Lung (tissue), 4 donors: ENCODE data around the genes LCN15 and MAN1B1.

DNA sequence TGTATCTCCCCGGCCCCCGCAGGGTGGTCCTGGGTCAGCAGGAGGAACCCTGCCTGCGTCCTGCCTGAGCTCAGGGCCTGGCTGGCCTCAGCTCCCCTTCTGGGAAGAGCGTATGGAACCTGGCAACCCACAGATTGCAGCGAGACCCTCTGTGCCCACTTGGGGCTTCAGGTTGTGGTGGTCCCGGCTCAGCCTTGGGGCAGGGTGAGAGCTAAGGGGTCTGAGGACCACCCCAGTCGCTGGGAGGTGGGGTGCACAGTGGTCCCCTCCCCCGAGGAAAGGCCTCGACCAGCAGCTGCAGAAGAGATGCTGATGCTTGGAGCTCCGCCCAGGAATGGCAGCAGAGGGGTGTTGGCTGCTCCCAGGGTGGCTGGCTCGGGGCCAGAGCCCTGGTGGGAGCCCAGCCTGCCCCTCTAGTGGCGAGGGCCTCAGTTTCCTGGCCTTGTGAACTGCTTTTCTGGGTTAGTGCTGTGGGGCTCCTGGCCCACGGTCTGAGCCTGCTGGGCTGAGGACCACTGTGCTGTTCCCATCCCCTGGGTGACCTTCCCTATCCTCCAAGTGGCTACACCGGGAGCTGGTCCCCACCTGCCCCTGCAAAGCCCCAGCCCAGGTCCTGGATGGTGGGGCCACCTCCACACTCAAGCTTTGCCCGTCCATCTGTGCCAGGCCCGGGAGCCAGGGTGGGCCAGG lies 1.2 kb downstream of the DIPK1B start:
- PRO-cap = no peak
- RAMPAGE, long total RNA = no peak
- RRBS = 45% methylated on average over 4 of the region's 16 CpGs

GRCh38 chr9:136714095-136715216 lies 2.1 kb downstream of the DIPK1B start:
- PRO-cap = no peak
- RAMPAGE, long total RNA = no peak
- RRBS = 25% methylated on average over 10 of the region's 25 CpGs

DNA sequence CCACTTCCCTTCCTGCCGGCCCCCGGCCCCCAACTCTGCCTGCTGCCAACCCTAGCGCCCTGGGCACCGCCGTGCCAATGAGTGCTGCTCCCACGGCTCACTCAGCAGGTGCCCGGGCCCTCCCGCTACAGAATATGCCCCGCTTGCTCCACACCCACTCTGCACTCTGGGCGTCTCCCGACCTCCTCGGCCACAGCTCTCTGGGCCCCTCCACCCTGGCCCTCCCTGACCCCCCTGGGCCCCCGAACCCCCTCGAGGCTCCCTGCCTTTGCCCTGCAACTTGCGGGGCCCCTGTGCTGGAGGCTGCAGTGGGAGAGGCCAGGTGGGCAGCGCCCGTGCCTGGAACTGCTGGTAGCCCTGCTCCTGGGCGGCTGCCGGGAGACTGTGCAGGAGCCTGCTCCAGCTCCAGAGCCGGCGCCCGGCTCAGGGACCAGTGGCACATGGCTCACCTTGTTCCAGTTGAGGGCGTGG lies 367 bp downstream of the LCN10 start:
- PRO-cap = no peak
- RAMPAGE, long total RNA = no peak
- RRBS = 15% methylated on average over 6 of the region's 23 CpGs

GRCh38 chr9:136764334-136764784 lies at the start of gene LCN15:
Gene LCN15 (minus strand): TSS chr9:136764518.
- PRO-cap = no peak
- RAMPAGE, long total RNA = no peak
- RRBS = 32% methylated on average over 3 of the region's 11 CpGs

DNA sequence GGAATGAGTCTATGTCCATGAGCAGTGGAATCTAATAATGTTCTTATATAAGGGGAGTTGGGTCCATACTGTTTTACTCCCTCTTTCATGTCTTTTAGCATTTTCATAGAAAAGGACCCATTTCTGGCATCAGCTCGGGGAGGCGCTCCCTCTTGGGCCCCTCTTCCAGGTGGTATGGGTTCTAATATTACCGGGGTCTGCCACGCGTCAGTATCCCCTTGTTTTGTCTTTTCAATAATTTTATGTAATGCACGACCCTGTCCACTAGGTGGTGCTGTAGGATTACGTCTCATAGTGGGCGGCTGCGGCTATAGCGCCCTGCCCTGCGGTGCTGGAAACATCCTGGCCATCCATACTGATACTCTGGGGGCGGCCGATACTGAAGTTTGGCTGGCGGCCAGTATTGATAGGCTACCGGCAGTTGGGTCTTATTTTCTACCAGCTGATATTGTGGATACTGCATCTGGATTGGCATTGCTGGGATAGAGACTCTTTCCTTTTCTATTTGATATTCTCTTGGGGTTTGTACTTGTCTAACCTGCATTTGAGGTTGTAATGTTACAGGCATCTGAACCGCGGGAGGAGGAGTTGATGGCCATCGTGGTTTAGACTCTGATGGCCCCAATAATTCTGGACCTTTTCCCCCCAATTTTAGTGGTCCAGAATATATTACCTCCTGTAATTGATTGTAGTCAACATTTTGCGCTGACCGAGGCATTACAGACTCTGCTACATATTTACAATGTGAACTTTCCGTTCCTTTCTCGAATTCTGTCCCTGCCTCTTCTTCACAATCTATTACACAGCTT lies 3.4 kb upstream of the TMEM141 start:
- PRO-cap = no peak
- RAMPAGE, long total RNA = no peak
- RRBS = no CpG with 5 or more reads among the region's 22 CpGs

DNA sequence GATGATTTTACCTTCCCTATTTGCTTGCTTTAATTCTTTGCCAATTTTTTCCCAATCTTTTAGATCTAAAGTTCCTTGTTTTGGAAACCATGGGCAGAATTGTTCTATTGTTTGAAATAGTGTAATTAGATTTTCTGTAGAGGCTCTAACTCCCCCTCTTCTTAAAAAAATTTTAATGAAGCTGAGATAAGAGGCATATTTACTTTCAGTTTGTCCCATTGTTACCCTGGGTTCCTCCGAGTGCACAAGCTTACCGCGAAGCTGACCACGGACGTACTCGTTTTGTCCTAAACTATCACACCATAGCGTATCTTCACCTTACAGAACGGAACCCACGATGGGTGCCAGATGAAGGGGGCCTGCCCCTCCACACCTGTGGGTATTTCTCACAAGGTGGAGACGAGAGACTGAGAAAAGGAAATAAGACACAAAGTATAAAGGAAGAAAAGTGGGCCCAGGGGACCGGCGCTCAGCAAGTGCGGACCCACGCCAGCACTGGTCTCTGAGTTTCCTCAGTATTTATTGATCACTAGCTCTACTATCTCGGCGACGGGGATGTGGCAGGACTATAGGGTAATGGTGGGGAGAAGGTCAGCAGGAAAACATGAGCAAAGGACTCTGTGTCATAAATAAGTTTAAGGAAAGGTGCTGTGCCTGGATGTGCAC lies 2.6 kb upstream of the TMEM141 start:
- PRO-cap = no peak
- RAMPAGE, long total RNA = no peak
- RRBS = no CpG with 5 or more reads among the region's 17 CpGs

- PRO-cap = no peak
- RAMPAGE, long total RNA = no peak
- RRBS = 80% methylated on average over 5 of the region's 28 CpGs
These were observed 1.5 kb upstream of the RABL6 start for GRCh38 chr9:136805936-136806963.

DNA sequence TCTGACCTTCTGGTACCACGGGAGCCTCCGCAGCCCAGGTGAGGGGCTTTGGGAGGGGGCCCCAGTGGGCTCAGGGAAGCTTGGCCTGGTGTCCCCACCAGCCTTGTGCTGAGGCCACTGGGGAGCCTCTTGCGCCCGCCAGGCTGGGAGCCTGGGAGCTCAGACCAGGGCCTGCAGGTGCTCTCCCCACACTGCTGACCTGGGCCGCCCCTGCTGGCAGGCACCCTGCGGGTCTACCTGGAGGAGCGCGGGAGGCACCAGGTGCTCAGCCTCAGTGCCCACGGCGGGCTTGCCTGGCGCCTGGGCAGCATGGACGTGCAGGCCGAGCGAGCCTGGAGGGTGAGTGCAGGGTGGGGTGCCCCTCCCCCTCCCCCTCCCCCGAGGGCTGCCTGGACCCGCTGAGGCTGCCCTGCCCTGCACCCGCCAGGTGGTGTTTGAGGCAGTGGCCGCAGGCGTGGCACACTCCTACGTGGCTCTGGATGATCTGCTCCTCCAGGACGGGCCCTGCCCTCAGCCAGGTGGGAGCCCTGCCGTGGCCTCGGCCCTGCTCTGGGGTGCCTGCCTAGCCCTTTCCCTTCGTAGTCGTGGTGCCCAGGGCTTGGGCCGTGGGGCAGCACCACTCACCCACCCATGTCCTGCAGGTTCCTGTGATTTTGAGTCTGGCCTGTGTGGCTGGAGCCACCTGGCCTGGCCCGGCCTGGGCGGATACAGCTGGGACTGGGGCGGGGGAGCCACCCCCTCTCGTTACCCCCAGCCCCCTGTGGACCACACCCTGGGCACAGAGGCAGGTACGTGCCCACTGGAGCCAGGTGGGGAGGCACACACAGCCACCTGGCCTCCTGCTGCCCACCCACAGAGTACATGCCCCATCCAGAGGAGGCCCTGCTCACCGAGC lies 5.9 kb downstream of the MAMDC4 start:
- PRO-cap = no peak
- RAMPAGE, long total RNA = no peak
- RRBS = no CpG with 5 or more reads among the region's 32 CpGs

GRCh38 chr9:136882455-136883086 lies 3.7 kb upstream of the TRAF2 start:
- PRO-cap = no peak
- RAMPAGE, long total RNA = no peak
- RRBS = no CpG with 5 or more reads among the region's 15 CpGs

GRCh38 chr9:136927894-136928273 lies 16.7 kb downstream of the FBXW5 start:
- PRO-cap = no peak
- RAMPAGE, long total RNA = no peak
- RRBS = no CpG with 5 or more reads among the region's 6 CpGs

GRCh38 chr9:136940951-136941772 lies 3.4 kb downstream of the FBXW5 start:
- PRO-cap = no peak
- RAMPAGE, long total RNA = no peak
- RRBS = no CpG with 5 or more reads among the region's 65 CpGs

GRCh38 chr9:136964115-136964585 lies 12.1 kb downstream of the LCN12 start:
- PRO-cap = no peak
- RAMPAGE, long total RNA = no peak
- RRBS = 43% methylated on average over 1 of the region's 17 CpGs

GRCh38 chr9:136986048-136986315 lies 3.2 kb downstream of the LCNL1 start:
- PRO-cap = no peak
- RAMPAGE, long total RNA = no peak
- RRBS = 34% methylated on average over 12 of the region's 17 CpGs

DNA sequence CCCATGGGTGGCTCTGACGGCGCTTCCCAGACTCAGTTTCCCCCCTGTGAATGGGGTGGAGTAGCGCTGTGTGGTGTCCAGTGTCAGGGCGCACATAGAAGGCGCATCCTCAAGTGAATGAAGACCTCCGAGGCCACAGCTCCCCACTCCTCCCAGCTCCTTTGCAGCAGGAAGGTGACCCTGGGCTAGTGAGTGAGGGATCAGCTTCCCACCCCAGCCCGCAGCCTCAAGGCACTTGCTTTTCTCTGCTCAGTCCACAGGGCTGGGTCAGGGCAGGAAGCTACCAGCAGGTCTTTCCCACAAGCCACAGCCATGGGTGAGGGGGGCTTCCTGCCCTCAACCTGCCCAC lies 950 bp upstream of the ABCA2 start:
- PRO-cap = no peak
- RAMPAGE, long total RNA = no peak
- RRBS = no CpG with 5 or more reads among the region's 7 CpGs

GRCh38 chr9:137040180-137040827 lies 5.7 kb downstream of the NPDC1 start:
- PRO-cap = no peak
- RAMPAGE, long total RNA = no peak
- RRBS = no CpG with 5 or more reads among the region's 33 CpGs

GRCh38 chr9:137043931-137045074 lies 1.7 kb downstream of the NPDC1 start:
- PRO-cap = no peak
- RAMPAGE, long total RNA = no peak
- RRBS = no CpG with 5 or more reads among the region's 30 CpGs

GRCh38 chr9:137086515-137087234 lies at the start of gene MAN1B1:
Gene MAN1B1 (plus strand): TSS chr9:137086985.
- PRO-cap = bidirectional peak, plus-strand start at chr9:137086985, minus-strand start at chr9:137086631
- RAMPAGE, long total RNA = start-site peak on the plus strand at chr9:137086965-137086991, 232 and 97 reads in 2 replicates; start-site peak on the plus strand at chr9:137087065-137087146, 28 and 19 reads in 2 replicates
- RRBS = 3% methylated on average over 8 of the region's 83 CpGs

DNA sequence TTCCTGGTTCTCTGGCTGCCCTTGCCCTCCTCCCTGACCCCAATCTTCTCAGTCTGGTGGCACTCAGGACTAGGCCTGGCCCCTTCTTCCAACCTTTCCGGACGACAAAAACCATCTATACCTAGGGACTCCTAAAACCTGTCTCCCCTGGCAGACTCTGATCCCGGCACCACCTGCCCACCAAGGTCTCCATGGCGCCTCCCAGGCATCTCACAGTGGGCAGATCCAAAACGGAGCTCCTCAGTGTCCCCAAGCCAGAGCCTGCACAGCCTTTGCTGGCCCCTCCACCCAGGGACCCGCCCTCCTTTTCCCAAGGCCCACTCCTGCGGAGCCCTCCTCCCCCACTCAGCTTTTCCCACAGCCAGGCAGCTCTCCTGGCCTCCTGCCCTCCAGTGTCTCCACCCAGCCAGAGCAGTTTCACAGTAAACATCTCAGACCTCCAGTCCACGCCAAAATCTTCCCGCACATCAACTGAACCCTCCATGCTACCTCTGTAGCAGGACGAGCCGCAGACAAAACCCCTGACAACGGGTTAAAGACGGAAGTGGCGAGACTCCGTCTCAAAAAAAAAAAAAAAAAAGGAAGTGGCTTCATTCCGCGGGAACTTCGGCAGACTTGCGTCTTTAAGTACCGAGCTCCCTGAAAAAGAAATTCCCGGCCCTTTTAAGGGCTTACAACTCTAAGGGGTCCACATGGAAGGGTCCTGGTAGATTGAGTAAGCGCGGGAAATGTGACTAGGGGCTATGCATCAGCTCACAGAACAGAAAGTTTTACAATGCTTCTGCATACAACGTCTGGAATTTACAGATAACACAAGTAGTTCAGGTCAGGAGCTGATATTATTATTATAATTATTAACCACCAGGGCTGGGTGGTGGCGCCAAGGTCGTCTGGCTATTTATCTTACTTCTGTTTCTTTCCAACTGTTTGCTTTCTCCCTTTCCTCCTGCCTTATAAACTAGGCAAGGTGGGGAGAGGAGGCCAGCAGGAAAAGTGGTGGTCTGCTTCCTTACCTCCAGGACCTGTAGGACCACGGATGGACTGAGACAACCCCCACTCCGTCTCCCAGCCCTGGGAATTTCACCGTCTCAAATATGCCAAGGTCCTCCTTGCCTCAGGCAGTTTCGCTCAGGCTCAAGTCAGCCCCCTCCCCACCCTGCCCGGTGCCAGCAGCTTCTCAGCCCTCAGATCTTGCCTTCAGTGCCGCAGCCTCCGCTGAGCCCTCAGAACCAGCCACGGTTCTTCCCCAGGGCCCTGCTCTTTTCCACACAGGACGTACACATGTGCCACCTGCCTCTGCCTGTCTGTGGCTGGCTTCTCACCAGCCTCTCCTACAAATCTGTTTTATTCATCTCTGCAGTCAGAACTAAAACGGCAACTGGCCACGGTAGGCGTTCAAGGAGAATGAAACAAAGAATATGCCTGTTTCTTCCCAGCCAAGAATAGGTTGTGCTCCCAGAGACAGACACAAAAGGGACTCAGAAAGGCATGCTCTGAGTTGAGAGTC lies 11.3 kb upstream of the GRIN1 start:
- PRO-cap = no peak
- RAMPAGE, long total RNA = no peak
- RRBS = no CpG with 5 or more reads among the region's 38 CpGs

DNA sequence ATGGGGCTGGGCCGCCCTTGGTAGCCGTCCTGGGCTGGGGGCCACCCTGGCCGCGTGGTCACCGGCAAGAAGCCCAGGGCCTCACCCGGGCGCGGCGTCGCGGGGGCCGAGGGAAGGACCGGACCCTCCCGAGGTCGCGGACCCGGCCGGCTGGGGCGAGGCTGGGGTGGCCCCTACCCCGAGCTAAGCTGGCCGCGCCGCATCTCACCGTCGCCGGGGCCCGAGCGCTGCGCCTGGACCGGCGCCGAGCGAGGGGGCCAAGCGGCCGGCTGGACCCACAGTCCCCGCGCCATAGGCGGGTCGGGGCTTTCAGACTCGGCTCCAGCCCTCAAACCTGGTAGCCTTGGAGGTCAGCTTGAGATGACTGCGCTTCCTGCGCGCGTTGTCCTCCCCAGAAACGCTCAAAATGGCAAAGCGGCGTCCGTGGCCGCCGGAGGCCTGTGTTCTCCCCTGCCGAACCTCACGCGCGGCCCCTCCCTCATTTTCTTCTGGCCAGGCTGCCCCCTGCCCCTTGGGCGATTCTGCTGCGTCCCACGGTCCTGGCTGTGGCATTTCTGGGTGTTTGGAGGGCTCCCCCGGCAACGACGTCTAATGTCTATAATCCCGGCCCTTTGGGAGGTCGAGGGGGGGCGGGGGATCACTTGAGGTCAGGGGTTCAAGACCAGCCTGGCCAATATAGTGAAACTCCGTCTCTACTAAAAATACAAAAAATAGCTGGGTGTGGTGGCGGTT lies 8.7 kb upstream of the GRIN1 start:
- PRO-cap = no peak
- RAMPAGE, long total RNA = no peak
- RRBS = no CpG with 5 or more reads among the region's 65 CpGs

DNA sequence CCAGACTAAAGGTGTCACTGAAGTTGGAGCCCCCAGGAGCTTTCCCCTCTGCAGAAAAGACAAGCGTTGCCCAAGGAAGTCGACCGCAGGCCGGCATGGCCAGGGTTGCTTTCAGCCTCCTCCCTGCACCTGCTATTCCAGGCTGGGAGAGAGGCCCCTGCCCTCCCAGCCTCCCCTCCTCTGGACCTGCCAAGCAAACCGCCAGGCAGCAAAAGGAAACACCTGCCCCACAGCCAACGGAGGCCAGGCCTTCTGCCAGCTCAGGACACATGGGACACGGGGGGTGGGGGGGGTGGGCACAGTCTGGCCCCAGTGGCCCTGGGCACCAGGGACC lies 918 bp upstream of the TMEM210 start:
- PRO-cap = no peak
- RAMPAGE, long total RNA = no peak
- RRBS = no CpG with 5 or more reads among the region's 7 CpGs